Cardiac ventricle fibroblast (primary cell): ENCODE measurements around the gene ANKRD18A.

DNA sequence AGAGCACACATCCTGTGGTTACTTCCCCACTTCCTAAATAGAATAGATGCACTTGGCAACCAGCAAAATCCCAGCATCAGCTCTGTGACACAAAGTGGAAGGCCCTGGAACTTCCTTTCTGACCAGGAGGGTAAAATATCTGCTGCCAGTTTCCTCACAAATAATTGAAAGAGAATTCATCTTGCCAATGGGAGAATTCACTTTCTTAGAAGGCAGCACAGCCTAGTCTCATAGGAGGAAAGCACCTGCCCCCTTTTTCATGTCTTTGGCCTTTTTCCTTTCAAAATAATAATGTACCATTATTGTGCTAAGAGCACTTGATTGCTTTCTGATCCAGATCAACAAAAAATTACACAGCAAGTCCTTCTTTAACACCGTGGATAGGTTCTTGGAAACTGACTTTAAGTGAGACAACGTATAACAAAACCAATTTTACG lies 7.1 kb upstream of the IGFBPL1 start:
- RAMPAGE, long total RNA, result no peak

DNA sequence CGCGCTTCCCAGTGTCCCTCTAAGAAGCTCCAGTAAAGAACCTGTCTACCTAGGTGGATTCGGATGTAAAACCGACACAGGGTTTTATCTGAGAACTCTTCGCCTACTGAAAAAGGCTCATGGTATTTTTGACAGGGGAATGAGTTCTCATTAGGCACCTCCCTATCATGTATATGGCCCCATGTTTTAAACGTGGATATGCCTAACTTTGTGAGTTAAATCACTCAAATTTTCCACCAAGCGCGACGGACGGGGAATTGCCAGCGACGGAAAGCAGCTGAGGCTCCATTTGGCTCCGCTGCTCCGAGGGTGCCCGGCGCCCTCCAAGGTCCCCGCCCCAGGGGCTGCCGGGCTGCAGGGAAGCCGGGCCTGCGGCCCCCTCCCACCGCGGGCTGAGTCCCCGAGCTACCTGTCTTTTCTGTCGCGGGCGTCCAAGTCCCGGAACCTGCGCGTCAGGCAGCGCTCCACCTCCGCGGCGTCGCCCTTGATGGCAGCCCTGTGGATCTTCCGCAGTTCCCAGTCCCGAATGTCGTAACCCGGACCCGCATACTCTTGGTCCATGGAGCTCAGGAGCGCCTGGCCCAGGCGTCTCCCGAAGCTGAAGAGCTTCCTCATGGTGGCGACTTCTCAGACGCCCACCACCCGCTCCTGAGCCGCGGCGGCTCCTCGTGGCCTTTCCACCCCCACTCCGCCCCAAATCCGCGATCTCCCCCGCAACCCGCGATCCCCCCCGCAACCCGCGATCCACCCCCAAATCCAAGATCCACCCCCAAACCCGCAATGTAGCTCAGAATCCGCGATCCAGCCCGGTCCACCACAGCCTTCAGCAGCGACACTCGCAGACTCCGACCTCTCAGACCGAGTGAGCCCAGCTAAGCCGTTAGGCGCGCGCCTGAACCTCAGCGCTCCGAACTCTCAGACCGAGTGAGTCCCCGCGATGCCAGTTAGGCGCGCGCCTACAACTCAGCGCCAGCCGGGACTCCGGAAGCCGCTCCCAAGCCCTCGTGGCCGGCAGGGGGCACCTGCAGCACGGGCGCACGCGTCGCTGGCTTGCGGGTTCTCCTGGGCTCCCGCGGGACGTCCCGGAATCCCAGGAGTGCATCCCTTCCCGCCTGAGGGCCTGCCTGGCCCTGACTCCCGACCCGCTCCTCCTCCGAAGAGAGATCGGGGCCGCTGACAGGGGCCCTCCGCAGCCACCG lies at the start of gene ANKRD18A:
TSS of gene ANKRD18A (minus strand) at position 926 of the 1,199 bp plus-strand sequence.
- RAMPAGE, long total RNA, result no peak

DNA sequence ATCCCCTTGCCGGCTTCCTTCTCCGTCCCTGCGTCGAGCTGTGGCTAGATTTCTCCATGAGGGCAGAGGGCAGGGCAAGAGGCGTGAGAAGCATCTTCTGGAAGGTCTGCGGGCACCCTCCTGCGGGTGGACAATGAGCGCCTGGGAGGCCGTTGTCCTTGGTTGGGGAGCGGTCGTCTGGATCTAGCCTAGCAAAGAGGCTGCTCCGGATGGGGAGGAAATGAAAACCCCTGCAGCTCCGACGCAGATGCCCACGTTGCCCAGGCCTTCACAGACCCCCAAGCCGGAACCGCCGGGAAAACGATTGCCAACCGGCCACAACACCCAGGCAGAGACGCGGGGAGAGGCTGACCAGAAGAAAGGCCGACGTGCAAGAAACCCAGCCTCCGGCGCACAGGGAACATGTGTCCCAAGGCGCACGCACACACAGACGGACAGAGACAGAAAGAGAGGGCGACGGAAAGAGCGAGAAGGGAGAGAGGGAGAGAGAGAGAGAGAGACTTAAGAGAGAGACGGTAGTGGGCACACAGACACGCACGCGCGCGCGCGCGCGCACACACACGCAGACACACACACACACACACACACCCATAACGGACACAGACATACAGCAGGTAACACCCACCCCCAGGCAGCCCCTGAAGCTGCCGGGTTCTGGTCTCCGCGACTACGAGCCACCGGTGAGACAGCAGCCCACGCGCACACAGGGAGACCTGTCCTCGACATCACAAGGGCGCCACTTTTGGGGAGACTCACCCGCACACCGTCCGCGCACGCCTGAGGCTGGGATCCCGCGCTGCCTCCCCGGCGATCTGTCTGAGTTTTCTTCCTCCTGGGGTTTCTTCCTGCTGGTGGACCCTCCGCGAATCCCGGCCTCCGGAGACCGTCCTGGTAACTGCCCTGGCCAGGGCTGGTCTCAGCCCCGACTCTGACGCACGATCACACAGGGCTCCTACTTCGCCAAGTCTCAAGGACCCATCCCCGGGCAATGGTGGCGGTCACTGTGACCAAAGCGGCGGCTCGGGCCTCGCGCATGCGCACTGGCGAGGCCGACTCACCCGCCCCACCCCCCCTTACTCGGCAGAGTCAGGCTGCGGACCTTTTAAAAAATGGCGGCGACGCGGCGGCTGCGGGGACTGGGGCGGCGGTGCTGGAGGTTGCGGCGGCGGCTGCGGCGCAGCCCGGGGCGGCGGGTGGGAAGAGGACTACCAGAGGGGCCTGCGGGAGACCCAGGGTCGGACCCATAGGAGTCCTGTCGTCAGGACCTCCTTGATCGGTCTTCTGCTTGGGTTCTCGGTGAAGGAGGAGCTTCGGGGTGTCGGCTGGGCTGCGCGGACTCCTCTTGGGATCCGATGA lies 750.6 kb downstream of the SPATA31A1 start:
- RAMPAGE, long total RNA, result no peak

GRCh38 chr9:40498725-40499104 lies 629.8 kb downstream of the FOXD4L6 start:
- RAMPAGE, long total RNA, result no peak

DNA sequence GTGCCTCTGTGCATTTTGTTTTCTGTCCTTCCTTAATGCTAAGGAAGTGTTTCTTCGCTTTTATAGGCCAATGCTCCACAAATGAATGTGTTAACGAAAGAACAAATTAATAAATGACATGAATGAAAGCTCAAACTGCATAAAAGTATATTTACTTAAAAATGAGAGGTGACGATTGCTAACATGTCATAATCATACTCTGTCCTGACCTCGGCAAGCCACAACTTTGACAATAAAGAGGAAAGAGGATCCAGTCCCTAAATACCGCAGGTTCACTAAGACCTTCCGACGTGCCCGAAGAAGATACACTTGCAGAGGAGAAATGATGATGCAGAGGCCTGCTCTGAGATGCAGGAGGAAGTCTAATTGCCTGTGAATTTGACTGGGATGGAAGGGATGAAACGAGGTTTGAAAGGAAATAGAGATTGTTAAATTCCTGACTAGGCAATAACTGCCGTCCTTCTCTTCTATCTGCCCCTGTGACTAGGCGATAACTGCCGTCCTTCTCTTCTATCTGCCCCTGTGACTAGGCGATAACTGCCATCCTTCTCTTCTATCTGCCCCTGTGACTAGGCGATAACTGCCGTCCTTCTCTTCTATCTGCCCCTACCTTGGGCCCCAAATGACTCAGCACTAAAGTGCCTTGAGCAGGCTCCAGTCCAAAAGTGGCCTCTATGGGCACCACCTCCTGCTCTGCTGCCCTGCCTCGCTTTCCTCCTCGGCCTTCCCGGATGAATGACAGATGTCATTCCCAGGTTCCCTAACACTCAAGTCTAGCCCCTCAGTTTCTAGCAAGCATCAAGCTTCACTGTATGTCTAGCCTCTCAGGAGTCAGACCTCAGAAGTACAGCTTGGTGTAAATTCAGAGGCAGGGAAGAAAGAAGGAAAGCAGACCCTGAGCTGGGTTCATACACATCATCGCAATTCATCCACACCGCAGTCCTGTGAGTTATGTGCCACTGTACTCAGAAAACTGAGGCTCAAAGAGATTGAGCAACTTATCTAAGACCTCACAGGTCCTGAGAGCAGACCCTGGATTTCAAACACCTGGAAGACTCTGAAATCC lies 189.2 kb downstream of the FOXD4L6 start:
- RAMPAGE, long total RNA, result no peak

DNA sequence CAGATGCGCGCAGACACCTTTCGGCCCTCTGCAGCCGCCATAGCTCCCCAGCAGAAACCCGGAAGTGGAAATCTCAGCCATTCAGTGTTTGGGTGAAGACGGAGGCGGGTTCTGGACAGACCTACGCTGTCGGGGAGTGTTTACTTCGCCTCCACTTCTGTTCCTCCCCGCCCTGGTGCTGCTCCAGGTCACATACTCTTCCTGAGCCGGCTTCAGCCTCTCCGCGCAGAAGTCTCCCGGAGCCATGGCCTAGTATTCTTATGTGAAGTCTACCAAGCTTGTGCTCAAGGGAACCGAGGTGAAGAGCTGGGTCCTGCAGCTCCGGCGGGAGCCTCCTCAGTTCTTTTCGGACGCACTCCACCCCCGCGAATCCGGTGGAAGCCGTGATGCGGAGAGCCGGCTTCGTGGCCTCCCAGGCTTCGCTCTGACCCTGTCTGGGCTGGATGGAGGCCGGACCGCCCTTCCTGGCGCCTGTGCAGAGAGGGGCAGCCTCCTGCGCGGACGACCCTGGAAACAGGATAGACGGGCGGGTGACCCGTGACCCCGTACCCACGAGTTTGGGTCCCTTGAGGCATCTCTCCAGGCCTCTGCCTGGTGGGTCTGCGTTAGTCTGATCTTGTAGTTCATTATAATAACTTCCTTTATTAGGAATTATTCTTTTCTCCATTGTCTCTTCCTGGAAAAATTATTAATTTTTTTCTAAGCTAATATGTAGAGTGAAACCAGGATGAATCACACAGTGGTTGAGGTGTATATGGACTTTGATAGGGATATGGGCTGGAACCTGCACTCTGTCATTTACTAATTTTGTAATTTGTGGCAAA lies 136.1 kb downstream of the FOXD4L6 start:
- RAMPAGE, long total RNA, result no peak

GRCh38 chr9:41074275-41075042 lies 54.0 kb downstream of the FOXD4L6 start:
- RAMPAGE, long total RNA, result no peak

DNA sequence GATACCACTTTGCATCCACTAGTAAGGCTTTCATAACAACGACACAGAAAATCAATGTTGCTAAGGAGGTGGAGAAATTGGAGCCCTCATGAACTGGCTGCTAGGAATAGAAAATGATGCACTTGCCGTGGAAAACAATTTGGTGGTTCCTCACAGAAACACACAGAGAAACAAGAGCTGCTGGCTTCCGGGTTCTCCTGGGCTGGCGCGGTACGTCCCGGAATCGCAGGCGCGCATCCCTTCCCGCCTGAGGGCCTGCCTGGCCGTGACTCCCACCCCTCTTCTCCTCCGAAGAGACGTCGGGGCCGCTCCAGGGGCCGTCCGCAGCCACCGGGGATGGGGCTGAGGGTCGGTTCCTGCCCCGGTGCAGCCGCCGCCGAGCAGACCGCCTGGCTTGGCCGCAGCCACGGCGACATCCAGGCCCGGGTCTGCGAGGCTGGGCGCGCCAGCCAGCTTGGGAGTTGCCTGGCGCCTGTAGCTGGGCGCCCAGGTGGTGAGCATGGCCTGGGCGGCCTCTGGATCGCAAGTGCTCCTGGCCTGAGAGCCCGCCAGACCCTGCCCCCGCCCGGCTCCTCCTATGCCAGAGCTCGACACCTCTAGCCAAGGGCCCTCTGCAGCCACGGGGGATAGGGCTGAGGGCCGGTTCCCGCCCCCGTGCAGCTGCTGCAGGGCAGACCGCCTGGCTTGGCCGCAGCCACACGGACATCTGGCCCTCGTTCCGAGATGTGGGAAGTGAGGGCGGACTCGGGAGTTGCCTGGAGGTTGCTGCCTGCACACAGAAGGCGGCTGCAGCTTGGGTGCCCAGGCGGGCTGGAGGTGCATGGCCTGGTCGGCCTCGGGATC lies 1647.5 kb downstream of the SPATA31A7 start:
- RAMPAGE, long total RNA, result no peak

- RAMPAGE, long total RNA, result no peak
Measured at GRCh38 chr9:63333052-63333716, 1951.8 kb downstream of the FOXD4L5 start.

DNA sequence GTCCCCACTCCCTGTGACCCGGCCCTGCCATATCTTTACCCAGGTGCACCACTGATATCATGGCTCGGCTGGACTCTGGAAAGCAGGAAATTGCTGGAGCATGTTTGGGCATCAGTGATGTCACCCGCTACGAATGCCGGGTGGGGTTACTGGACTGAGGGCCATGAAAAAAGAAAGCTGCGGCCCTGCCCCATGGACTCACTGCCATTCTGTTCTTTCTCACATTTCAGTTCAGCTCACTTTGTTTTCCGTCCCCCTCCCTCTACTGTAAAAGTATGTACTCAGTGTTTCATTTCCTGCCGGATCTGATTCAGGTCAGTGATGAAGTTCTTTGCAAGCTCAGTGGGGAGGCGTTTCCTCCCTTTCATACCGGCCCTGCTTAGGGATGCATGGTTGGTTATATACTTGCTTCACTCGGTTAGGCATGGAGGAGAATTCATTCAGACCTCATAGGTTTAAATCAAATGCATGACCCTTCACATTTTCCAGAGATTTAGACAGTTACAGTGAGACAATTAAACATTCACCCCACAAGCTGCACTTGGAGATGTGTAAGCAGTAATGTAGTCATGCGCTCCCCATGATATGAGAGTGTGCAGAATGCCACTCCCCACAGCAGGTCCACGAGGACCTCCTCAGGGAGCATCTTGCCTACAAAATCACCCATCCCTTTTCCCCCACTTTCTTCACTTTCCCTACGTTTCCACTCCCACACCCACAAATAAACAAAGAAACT lies 1938.5 kb downstream of the FOXD4L5 start:
- RAMPAGE, long total RNA, result no peak

DNA sequence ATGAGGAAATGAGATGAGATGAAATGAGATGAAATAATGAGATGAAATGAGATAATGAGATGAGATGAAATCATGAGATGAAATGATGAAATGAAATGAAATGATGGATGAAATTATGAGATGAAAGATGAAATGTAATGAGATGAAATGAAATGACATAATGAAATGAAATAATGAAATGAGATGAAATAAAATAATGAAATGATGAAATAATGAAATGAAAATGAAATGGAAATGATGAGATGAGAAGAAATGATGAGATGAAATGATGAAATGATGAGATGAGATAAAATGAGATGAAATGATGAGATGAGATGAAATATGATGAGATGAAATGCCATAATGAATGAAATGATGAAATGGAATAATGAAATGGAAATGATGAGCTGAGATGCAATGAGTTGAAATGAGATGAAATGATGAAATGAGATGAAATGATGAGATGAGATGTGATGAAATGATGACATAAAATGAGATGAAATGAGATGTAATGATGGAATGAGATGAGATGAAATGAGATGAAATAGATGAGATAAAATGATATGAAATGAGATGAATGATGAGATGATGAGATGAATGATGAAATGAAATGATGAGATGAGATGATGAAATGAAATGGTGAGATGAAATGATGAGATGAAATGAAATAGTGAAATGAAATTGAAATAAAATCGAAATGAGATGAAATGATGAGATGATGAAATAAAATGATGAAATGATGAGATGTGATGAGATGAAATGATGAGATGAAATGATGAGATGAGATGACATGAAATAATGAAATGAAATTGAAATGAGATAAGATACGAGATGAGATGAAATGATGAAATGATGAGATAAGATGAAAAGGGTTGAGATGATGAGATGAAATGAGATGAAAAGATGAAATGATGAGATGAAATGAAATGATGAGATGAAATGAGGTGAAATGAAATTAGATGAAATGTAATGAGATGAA lies 77.7 kb downstream of the FOXD4L5 start:
- RAMPAGE, long total RNA, result no peak

DNA sequence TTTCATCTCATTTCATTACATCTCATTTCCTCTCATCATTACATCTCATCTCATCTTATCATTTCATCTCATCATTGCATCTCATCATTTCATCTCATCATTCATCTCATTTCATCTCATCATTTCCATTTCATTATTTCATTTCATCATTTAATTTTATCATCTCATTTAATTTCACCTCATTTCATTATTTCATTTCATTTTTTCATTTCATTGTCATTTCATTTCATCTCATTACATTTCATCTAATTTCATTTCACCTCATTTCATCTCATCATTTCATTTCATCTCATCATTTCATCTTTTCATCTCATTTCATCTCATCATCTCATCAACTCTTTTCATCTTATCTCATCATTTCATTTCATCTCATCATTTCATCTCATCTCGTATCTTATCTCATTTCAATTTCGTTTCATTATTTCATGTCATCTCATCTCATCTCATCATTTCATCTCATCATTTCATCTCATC lies 75.0 kb downstream of the FOXD4L4 start:
- RAMPAGE, long total RNA, result no peak

GRCh38 chr9:67058890-67059669 lies 66.7 kb upstream of the SPATA31A3 start:
- RAMPAGE, long total RNA, result no peak

GRCh38 chr9:67717834-67718413 lies 140.8 kb upstream of the ANKRD20A1 start:
- RAMPAGE, long total RNA, result no peak

DNA sequence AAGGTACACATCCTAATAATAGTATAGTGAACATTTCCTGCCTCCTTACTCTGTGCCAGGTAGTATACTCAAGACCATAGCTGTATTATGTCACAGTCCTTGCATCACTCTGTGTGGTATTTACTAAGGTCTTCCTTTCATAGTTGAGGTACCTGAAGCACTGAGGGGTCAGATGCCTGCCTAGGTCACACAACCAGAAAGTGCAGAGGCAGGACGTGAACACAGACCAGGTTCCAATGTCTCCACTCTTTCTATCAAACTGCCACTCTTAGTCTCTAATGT lies 64.3 kb upstream of the PIP5K1B start:
- RAMPAGE, long total RNA, result no peak

DNA sequence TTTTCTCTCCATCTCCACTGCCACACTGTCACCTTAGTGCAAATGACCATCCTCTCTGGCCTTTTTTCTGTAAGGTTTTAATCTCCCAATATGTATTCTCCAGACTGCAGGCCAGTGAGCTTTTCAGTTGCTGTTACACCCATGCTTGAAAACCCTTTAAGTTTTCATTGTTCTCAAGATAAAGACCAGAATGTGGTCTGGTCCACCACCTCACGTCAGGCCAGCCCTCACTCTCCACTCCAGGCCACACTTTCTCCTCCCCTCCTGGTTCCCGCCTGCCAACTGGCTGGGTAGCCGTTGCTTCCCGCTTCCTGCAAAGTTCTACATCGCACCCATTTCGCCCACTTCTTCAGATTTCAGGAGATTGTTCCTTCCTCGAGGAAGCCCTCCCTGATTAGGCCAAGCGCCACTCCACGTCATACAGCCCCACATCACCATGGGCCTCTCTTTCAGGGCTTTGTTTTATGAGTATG lies 455 bp upstream of the PABIR1 start:
- RAMPAGE, long total RNA, result no peak

DNA sequence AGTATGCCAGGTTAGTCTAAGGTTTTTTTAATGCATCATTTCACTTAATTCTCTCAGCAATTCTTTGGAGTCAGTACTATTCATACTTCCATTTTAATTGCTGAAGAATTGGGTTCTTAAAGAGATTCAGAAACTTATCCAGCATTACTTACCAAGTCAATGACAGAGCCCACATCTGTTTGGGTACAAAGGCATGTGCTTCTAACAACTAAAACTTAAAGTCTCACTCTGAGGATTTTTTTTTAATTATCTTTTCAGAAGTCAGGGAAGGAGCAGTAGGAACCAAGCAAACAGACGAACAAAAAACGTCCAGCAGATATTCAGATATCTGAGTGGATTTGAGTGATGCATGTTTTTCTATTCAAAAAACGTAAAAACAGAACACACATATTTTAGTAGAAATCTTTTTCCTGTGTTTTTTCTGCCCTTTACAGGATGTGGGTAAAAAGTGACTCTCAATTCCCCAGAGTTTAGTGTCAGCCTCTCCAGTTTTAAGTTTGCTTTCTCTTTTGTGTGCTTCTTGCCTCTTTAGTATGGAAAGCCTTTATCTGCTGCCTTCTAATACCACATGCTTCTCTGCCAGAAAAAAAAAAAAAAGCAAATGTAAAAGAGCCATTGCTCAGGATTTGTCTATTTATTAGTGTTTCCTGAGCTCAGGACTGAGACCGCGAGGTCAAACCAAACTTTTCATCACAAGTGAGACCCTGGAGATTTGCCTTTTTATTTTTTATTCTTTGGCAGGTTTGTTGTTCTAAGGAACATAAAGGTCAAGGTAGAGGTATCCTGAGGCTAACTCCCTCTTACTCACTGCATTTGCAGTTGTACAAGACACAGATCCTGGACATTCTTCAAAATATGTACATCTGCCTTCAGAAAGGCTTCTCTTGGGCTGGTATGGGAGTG lies 116.2 kb downstream of the PABIR1 start:
- RAMPAGE, long total RNA, result no peak

DNA sequence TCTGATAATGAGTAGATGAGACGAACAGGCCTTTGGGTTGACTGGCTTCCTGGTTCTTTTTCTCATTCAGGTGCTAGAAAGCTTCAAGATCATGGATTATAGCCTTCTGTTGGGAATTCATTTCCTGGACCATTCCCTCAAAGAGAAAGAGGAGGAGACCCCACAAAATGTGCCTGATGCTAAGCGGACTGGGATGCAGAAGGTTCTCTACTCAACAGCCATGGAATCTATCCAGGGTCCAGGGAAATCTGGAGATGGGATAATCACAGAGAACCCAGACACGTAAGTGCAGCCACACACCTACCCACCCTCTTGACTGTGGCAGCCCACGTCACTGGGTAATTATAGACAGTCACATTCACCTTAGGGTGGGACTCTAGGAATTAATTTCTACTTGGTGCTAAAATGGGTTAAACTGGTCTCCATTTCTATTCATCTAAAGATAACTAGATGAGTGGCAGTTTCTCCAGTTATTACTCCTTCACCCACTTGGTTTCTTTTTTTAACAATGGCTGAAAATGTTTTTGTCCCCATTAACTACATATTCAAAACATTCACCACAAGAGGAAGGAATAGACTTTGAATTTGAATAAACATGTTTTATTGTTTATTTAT lies 96.3 kb downstream of the PRKACG start:
- RAMPAGE, long total RNA, result no peak

DNA sequence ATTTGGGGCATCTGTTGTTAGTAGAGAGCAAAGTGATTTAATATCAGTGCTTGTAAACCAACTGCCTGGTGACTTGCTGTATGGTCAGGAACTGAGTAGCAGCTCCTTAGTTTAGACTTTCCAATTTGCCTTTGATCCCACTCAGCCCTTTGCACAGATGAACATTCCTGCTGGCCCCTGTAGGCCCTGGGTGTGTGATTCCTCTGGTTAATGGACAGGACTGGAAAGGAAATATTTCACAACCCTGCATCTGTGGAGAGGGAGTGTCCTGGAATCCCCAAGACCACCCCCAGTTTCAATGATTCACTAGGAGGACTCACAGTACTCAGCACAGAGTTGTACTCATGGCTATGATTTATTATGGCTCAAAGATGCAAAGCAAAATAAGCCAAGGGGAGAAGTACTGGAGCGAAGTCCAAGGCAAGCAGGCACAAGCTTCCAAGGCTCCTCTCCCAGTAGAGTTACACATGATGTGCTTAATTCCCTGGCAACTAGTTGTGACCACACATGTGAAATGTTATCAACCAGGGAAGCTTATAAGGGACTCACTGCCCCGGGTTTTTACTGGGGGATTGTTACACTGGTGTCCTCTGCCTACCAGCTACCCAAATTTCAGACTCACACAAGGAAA lies 42.4 kb upstream of the TJP2 start:
- RAMPAGE, long total RNA, result no peak

DNA sequence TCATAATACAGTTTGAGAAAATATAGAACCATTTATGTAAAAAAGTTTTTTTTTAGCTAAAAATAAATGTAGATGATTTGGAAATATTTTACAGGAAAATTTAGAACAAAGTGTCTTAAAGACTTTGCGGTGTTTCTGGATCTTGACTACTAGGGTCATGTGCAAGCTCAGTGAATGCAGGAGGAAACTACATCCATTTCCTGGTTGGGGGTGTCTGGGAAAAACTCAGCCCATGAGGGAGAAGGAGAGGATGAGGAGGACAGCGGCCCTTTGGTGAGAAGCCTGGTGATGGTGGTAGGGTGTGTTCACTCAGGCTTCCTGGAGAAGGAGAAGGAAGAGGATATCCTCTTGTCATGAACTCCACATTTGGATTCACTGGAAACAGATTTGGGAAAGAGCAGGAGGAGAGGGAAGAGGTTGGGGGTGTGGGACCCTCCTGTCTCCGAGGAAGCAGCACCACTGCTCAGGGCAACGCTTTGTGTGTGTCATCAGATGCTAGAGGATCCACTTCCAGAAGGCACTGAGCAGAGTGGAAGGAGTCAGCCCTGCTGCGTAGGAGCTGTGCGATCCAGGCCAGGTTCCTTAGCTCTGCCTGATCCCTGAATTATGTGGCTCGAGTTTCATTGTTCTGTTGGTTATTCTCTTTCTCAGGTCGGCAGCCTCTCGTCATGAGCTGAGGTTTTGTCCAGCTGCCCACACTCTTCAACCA lies 37.4 kb upstream of the TJP2 start:
- RAMPAGE, long total RNA, result no peak